Measurements from ENCODE around the genes NCLN and SHD.

- PRO-cap: no peak
Observed at GRCh38 chr19:3184858-3185713, 644 bp upstream of the NCLN start.

DNA sequence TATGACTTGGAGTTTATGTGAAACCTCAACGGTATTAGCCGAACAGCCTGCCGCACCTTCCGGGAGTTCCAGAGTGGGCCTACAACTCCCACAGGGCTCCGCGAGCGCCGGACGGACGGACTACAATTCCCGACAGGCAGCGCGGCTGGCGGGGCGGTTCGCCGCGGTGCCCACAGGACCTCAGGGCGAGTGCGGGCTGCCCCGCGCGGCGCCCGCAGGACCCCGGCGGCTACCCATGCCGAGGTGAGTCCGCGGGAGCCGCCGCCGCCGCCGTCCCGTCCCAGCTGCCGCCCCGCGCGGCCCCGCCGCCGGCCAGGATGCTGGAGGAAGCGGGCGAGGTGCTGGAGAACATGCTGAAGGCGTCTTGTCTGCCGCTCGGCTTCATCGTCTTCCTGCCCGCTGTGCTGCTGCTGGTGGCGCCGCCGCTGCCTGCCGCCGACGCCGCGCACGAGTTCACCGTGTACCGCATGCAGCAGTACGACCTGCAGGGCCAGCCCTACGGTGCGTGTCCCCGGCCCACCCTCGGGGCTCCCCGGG is at the start of gene NCLN:
TSS of gene NCLN (plus strand) at position 217 of the 537 bp plus-strand sequence.
- PRO-cap: bidirectional peak, plus-strand start at position 236 of the sequence, minus-strand start at position 75 of the sequence

GRCh38 chr19:3196607-3196806 is 10.8 kb downstream of the NCLN start:
- PRO-cap: no peak

DNA sequence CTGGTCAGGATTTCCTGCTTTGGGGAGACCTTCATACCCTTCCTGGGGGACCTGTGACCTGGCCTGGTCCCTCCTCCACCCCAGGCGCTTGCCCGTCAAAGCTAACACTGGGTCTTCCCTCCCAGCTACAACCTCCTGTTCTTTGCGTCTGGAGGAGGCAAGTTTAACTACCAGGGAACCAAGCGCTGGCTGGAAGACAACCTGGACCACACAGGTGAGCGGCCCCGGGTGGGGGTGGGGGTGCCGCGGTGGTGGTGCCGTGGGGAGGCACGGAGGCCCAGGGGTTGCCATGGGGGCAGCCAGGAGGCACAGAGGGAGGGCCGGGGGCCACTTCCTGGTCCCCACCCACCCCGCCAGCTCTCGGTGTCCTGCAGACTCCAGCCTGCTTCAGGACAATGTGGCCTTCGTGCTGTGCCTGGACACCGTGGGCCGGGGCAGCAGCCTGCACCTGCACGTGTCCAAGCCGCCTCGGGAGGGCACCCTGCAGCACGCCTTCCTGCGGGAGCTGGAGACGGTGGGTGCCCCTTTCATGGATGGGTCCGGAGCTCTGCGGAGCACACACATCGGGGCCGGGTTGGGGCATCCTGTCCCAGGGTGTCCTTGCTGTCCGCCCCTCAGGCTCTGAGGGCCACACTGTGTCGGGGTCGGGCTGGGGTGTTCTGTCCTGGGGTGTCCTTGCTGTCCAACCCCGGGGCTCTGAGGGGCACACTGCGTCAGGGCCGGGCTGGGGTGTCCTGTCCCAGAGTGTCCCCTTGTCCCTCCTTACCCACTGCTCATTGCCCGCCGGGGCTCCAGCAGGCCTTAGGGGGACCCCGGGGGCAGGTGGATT is 18.1 kb downstream of the NCLN start:
- PRO-cap: no peak

GRCh38 chr19:3335265-3336317 is 30.8 kb upstream of the NFIC start:
- PRO-cap: no peak

DNA sequence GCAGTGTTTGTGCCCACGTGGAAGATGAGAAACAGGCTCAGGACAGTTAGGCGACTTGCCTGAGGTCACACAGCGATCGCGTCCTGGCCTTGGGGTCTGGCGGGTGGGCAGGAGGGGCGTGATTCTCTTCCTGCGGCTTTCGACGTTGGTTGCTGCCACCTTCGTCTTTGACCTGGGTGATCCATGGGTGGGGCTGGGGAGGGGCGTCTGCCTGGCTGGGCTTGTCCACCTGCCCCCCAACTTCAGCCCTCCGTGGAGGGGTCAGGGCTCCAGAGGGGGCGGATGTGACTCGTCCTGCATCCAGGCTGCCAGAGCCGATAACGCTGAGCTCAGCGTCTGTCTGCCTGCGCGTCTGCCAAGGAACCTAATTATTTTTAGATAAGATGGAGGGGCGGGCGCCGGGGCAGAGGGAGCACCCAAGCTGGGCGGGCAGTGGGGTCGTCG is 57.0 kb downstream of the SMIM24 start:
- PRO-cap: no peak

DNA sequence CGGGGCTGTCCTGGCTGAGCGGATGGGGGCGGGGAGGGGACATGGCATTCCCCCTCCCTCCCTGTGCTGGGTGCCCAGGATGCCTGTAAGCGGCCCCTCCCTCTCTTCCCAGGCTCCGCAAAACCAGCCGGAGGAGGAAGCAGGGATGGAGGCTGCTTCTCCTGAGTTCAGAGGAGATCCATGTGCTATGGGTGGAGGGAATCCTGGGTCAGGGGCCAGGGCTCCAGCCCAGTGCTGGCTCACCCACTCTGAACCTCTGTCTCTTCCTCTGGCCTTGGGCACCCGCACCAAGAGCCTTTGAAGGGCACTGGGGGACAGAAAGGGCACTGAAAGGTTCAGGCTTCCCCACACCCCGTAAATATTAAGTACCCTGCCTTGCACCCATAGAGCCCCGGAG is 22.6 kb downstream of the SMIM24 start:
- PRO-cap: unidirectional peak, plus-strand start at position 126 of the sequence

GRCh38 chr19:3509389-3510349 is 3.6 kb downstream of the FZR1 start:
- PRO-cap: no peak

- PRO-cap: no peak
Observed at GRCh38 chr19:3510909-3511254, 4.8 kb downstream of the FZR1 start.

DNA sequence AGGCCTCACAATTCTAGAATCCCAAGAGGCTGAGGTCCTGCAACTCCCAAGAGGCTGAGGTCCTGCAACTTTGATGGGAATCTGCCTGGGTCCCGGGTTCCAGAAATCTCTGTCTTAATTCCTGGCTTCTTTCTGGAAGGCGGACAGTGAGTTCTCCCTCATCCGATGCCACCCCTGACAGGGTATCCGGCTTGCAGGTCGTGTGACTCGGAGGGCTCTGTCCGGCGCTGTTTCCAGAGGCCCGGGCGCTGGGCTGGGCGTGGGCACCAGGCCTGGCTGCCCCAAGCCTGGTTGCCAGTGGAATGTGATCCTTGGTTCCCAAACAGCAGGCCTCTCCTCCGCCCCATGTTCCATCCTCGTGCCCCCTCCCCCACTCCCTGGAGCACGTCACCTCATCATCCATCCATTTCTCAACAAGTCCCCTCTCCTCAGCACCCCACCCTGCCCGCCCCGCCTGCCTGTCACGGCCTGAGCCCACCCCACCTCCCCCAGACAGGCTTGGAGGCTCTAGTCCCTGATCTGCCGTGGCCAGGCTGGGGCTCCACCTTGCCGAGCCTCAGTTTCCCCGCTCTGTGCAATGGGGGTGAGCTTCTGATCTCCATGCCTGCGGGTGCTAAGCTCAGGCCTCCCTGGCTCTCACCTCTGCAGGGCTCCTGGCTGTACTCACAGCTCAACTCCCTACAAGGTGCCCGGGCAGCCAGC is 2.4 kb downstream of the TBXA2R start:
- PRO-cap: no peak

- PRO-cap: no peak
Observed at GRCh38 chr19:3634508-3635184, 8.1 kb upstream of the CACTIN start.

DNA sequence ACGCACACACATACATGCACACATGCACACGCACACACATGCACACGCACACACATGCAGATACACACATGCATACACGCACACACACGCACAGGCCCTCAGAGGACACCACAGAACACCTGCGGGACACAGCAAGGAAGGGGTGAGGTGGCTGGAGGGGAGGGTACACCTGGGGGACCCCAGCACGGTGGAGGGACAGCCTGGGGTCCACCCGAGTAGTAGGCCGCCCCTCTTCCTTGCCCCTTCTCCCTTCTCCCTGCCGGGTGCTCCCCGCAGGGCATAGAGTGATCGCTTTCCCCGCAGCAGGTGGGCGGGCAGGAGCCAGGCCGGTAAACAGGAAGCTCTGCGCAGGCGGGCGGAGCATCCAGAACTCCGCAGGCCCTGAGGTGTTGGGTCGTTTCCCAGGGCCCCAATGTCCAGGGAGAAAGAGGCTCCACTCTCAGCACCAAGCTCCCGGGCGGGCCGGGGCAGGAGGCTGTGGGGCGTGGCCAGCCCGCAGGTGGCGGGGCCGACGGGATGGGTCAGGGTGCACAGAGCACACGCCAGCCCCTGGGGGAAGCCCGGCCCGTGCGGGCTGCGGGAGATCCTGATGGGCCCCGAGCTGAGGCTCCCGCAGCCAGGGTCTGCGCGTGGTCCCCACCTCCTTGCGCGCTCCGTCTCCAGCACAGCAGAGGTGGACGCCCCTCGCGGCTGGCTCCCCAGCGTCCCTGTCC is 12.6 kb downstream of the PIP5K1C start:
- PRO-cap: bidirectional peak, plus-strand start at position 412 of the sequence, minus-strand start at position 295 of the sequence

DNA sequence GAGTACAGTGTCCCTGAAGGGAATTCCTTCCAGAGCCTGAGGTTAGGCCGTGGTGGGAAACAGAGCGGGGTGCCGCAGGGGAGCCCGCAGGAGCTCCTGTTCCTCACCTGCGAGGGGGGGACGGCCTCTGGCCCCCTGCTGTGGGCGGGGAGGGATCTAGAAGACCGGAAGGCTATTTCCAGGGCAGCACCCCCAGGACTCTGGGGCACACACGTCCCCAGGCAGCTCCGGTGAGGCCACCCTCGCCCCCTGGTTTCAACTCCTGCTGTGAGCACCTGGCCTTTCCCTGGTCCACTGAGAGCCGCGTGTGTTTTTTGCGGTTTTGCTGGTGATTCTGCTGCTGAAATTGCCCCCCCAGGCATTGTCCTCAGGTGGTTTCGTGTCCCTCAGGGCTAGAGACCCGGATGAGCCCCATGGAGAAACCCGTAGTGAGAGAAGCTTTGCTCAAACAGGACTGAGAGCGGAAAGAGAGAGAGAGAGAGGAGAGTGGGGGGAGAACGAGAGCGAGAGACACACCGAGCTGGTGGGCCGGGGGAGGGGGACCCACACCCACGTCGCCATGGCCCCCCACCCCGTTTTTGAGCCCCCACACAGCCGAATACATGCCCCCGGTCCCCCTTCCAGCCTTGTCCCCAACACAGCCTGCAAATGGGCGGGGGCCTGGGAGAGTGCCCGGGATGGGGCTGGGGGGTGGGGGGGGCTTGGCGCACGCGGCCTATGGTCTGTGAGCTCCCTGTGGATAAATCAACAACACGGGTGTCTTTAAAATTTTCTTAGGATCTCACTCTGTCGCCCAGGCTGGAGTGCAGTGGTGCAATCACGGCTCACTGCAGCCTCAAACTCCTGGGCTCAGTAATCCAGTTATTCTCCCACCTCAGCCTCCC is 11.8 kb downstream of the PIP5K1C start:
- PRO-cap: no peak

- PRO-cap: no peak
Observed at GRCh38 chr19:3783728-3784158, 2.4 kb downstream of the MATK start.

- PRO-cap: no peak
Observed at GRCh38 chr19:3943014-3943376, 10.1 kb downstream of the NMRK2 start.

DNA sequence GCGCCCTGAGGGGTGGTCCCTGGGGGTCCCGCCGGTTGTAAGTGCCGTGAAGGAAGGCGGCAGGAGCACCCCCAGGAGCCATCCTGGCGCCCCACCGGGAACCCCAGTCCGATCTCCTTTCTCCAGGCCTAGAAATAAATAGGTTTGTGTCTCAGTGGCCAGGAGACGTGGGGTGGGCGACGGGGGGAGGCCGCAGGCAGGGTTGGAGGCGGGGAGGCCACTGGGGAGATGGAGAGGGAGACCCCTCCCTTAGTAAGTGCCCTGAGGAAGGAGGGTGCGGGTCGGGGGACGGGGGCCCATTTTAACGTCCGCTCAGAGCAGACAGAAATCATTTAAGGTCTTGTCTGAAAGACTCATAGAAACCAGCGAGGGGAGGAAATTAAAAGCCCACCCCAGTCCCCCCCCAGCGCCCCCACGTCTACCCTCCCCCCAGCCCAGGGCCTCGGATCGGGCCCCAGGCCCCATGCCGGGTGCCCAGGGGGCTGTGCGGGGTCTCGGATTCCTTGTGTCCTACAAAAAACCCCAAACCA is 19.7 kb downstream of the ZBTB7A start:
- PRO-cap: no peak

GRCh38 chr19:4059324-4060360 is 7.1 kb downstream of the ZBTB7A start:
- PRO-cap: bidirectional peak, plus-strand start at chr19:4059712, minus-strand start at chr19:4059695; bidirectional peak, plus-strand start at chr19:4060121, minus-strand start at chr19:4060104

- PRO-cap: no peak
Observed at GRCh38 chr19:4258114-4258617, 11.3 kb downstream of the YJU2 start.

DNA sequence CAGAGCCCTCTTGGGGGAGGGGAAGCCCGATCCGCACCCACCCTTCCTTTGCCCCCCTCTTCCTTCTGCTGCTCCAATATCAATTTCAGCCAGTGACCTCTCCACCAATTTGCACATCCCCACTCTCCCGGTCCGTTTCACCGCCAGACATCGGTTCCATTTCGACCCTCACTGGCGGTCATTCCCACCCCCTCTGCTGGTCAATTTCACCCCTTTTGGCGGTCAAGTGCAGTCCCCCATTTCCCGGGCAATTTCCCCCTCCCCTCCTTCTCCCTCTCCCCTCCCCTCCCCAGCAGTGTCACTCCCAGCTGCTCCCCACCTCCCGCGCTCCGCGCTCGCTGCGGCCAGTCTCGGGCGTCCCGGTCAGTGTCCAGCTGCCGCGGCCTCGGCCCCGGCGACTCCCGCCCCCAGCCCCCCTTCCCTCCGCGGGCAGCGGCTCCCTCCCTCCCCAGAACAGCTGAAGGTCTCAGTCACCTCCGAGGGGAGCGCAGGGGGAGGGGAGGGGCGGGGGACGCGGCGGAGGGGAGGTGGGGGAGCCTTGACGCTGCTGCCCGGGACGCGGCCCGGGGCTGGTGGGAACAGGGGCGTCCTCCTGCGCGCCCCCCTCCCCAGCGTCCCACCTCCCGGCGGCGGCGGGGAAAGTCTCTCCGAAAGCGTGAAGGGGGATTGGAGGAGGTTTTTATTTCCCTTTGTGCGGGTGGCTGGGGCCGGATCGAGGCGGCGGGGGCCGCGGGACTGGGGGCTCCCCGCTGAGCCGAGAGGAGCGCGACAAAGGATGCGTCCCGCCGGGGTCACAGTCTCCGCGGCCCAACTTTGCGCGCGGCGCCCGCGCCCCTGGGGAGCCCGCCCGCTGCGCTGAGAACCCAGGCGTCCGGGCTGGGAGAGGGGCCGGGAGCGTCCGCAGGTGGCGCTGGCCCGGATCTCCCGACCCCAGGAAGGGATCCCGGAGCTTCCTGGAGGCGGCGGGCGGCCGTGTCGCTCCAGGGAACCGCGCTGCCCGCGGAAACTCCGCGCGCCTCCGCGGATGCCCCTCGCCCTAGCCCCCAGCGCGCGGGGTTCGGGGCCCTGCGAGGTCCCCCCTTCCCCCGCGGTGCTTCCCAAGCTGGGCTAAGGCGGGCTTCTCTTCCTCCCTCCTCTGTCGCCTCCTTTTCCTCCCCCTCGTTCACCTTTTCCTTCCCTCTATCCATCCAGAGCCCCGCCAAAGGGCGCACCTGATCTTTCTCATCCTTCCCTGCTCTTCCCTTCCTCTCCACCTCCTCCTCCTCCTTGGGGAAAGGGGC is at the start of gene SHD:
TSS of gene SHD (plus strand) at position 544 of the 1,280 bp plus-strand sequence.
- PRO-cap: no peak

DNA sequence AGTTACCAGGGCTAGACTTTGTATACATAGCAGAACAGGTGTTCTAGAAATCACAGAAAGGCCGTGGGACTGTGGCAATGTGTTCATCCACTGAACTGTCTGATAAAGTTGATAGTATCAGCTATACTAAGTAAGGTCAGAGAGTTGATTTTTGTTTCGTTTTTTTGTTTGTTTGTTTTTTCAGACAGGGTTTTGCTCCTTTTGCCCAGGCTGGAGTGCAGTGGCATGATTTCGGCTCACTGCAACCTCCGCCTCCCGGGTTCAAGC is 2.2 kb upstream of the STAP2 start:
- PRO-cap: no peak